ENCODE data around the gene CHRDL1.

GRCh38 chrX:108437780-108438110 is 477 bp downstream of the COL4A6 start:
- RRBS, result no CpG with 5 or more reads among the region's 12 CpGs

DNA sequence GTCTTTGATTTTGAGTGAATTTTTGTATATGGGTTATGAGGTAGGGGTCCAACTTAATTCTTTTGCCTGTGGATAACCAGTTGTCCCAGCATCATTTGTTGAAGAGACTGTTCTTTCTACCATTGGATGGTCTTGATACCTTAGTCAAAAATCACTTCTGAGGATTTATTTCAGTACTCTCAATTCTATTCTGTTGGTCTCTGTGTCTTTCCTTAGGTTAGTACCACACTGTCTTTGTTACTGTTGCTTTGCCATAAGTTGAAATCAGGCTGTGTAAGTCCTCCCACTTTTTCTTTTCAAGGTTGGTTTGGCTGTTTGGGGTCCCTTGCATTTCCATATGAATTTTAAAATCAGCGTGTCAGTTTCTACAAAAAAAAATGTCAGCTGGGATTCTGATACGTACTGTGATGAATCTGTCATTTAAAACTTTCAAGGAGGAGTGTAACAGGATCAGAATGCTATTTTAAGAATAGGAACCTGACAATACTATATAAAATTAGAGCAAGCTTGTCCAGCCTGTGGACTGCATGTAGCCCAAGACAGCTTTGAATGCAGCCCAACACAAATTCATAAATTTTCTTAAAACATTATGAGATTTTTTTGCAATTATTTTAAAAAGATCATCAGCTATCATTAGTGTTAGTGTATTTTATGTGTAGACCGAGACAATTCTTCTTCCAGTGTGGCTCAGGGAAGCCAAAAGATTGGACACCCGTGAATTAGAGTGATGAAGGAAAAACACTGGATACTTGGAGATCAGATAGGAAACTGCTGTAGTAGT is 56.4 kb downstream of the TMEM164 start:
- RRBS, result no CpG with 5 or more reads among the region's 4 CpGs

DNA sequence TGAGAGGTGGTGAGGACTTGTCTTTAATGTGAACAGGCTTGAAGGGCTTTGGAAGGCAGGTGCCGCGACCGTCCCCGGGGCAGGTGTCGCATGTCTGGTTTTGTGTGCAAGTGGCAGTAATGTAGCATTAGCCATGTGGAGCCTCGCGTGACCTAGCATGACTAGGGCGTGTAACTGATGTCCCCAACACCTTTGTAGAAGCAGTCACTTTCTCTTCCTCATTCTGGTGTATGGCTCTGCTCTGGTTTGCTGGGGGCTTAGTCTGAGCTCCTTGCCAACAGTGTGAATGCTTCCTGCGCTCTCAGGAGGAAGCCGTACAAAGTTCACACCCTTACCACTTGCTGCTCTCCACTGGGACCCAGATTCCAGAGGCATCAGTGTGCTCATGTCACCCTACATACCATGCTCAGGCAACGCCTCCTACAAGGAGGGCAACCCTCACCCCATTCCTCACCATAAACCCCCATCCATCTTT is 145.6 kb downstream of the AMMECR1 start:
- RRBS, result no CpG with 5 or more reads among the region's 11 CpGs

DNA sequence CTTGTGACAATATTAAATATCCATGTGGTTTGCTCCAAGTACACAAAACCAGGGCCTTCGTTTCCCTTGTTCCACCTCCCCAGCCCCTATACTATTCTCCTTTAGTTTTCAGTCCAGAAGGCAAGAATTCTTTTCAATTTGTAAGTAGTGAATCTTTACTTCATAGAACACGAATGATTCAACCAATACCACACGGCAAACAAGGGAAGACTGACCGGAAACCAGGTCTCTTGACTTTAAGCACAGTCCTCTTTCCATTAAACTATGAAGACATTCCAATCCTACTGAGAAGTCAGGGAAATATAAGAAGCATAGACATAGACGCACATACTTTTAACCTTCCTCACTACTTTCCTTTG is 9.2 kb downstream of the CHRDL1 start:
- RRBS, result no CpG with 5 or more reads among the region's 5 CpGs

GRCh38 chrX:110795500-110796467 is at the start of gene CHRDL1:
Gene CHRDL1, minus strand, starts transcription at chrX:110795817.
- RRBS, result 31% methylated on average over 30 of the region's 64 CpGs

- RRBS, result no CpG with 5 or more reads among the region's 5 CpGs
These were observed 1.8 kb downstream of the PAK3 start for GRCh38 chrX:111097597-111098320.

GRCh38 chrX:111400884-111401210 is 11.1 kb downstream of the DCX start:
- RRBS, result no CpG with 5 or more reads among the region's 7 CpGs

DNA sequence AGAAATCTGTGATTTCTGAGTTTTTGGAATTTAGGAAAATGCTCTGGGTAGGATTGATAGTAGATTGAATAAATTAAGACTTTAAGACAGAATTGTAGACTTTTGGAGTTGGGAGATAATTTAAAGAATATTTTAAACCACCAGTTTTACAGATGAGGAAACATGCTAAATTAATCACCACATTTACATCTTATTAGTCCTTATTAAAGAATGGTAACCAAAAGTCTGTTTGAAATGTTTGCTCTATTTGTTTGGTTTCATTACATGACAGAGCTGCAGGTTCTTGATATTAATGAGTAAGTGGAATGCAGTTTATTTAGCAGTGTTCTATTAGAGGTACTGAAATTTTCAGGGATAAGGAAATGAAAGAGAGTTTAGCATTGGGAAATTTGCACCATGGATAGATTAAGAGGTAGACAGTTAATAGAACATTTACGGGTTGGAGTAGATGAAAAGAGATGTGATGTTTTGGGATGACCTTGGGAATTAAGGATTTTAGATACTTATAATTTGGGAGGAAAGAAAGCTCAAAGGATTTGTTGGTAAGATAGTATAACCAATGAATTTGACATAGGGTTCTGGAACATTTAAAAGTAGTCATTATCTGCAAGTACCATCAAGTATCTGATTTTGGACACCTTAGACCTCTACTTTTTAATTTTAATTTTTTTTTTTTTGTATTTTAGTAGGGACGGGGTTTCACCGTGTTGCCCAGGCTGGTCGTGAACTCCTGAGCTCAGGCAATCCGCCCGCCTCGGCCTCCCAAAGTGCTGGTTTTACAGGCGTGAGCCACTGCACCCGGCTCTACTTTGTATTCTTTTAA is 9.2 kb downstream of the ALG13 start:
- RRBS, result no CpG with 5 or more reads among the region's 9 CpGs

GRCh38 chrX:111881622-111882115 is 5.7 kb downstream of the TRPC5OS start:
- RRBS, result no CpG with 5 or more reads among the region's 4 CpGs

GRCh38 chrX:112445006-112445347 is 234.8 kb downstream of the LHFPL1 start:
- RRBS, result no CpG with 5 or more reads among the region's 2 CpGs

- RRBS, result no CpG with 5 or more reads among the region's 3 CpGs
These were observed 23.8 kb downstream of the PLS3 start for GRCh38 chrX:115584704-115585252.

GRCh38 chrX:115589410-115589829 is 28.4 kb downstream of the PLS3 start:
- RRBS, result no CpG with 5 or more reads among the region's 4 CpGs

DNA sequence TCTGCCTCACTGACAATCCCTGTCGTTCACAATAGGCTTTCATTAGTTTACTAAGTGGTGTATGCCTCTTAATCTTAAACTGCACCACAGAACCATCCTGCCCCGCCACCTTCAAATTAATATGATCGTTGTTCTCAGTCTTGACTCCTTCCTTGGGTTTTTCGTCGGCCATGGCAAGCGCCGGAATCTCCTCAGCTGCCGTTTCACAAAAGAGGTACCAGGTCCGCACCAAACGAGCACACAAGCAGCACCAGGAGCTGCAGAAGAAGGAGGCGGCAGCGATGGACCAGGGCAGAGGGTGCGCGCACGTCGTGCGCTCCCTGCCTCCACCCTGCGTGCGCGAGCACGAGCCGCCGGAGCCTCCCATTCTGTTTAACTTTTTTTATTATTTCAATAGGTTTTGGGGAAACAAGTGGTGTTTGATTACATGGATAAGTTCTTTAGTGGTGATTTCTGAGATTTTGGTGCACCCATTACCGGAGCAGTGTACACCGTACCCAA is 158.1 kb downstream of the PLS3 start:
- RRBS, result 78% methylated on average over 1 of the region's 25 CpGs

DNA sequence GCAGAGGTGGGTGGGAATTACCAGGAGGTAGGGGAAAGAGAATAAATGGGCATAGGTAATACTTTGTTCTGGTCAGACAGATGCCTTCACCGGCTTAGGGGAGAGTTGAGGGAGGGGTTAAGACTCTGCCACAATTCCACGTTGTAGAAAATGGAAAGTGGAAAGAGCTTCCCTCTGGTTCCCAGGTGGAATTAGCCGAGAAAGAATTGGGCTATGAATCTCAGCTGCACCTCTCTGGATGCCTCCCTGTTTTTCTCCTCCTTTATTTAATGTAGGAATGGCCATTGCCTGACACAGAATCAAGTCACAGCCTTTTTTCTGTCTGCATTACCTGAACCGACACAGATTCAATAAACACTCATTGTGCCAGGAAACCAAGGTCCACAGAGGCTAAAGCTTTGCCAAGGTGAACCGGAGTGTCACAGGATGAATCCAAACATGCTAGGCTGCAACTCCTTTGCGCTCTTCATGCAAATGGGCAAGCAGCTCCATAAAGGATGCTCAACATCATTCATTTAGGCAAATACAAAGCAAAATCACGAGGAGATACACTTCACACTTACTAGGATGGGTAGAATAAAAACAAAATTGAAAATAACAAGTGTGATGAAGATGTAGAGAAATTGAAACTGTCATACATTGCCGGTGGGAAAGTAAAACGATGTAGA is 199.9 kb upstream of the AGTR2 start:
- RRBS, result no CpG with 5 or more reads among the region's 9 CpGs

- RRBS, result no CpG with 5 or more reads among the region's 4 CpGs
These were observed 245.2 kb upstream of the CT83 start for GRCh38 chrX:116707944-116708345.

- RRBS, result no CpG with 5 or more reads among the region's 13 CpGs
These were observed 32.6 kb downstream of the DOCK11 start for GRCh38 chrX:118527912-118529007.

- RRBS, result no CpG with 5 or more reads among the region's 4 CpGs
These were observed 97.7 kb downstream of the DOCK11 start for GRCh38 chrX:118593220-118593828.

GRCh38 chrX:118727824-118728604 is 608 bp downstream of the IL13RA1 start:
- RRBS, result 45% methylated on average over 8 of the region's 54 CpGs

DNA sequence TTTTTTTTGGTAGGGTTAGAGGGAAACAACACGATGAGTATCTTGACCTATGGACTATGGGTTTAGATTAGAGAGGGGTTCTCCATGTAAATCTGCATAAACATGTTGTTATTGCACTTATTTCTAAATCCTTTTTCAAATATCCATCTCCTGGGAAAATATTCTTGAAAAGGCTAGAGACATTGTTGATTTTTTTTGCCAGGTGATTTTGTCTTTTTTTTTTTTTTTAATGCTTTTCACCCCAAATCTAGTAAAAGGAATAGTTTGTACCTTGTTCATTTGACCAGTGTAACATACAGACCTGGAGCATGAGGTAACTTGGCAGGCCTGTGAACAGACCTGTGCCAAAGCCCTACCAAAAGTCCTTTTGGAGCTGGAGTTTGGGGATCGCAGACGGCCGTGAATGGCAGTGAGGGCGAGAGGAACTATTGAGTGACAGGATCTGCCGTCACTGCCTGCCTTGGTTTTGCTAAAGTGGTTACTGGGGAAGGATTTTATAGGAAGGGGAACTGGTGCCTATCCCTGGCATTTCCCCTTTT is 14.2 kb downstream of the LONRF3 start:
- RRBS, result no CpG with 5 or more reads among the region's 6 CpGs